SEM (cell line): Measurements from ENCODE around the genes TRPV5 and CTAGE8.

GRCh38 chr7:142800114-142800641 lies 29.4 kb downstream of the PRSS2 start:
- PRO-cap = no peak

DNA sequence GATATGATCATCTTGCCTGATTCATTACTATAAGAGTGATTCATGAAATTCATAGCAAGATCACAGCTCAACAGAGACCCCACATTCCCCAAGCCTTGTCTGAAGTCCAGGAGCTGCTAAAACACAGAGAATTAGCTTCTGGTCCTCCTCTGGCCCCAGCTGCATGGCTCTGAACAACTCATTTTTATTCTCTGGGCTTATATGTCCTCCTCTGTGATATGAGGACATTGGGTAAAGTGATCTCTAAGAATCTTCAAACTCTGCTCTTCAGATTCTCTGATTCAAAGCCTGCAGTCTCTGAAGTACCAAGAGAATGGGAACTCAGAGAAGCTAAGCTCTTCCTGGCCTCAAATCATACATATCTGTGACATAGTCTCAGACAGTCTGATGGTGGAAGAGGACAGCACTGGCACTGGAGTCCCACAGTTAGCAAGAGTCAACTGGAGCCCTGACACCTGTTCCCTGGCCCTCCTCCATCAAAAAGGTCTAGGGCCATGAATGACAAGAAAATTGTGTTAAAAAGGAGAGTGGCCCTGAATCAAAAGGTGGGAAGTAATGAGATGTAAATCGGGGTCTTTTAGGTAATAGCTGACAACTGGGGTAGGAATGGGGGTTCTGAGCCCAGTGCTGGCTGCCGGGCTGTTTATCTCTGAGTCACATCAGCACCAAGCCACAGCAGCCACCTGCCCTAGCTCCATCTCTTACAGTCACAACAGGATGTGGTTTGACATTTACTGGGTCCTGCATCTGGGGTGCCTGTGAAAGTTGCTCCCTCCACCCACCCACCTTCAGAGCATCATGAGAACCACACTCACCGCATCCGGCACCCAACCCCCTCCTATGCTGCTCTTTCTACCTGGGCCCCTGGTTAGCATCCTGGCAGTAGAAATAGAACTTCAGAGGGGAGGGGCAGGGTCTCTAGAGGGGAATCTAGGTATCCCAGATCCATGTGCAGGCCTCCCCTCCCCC lies 37.7 kb downstream of the PRSS2 start:
- PRO-cap = no peak

DNA sequence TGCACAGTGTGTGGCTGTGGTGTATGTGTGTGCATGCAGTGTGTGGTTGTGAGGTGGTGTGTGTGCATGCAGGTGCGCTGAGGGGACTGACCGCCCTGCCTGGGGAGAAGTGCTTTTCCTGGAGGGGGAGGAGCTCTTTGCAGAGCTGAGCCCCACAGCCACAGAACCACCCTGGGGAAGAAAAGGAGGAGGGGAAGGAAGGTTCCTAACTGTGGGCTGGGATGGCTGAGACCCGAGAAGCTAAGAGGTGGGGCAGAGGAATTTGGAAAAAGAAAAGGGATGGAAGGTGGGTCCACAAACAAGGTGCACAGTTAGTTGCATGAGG lies at the start of gene TRPV5:
TSS of gene TRPV5 (minus strand) at position 88 of the 325 bp plus-strand sequence.
- PRO-cap = no peak

DNA sequence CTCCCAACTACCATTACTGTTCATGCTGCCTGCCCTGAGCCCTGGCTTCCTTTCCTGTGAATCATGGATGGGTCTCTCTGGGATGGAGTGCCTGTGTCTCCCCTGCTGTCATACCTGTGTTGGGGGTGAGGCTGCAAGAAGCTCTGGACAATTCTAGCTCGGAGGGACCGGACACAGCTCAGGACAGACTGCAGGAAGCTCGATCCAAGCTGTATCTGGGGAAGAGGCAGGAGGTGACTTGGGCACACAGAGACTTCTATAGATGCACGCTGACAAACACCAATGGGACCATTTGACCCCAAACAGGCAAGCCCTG lies 4.3 kb downstream of the LLCFC1 start:
- PRO-cap = no peak

GRCh38 chr7:143268607-143269769 lies 5.7 kb downstream of the GSTK1 start:
- PRO-cap = no peak

GRCh38 chr7:143288498-143289548 lies 672 bp downstream of the CASP2 start:
- PRO-cap = bidirectional peak, plus-strand start at chr7:143288803, minus-strand start at chr7:143288748

DNA sequence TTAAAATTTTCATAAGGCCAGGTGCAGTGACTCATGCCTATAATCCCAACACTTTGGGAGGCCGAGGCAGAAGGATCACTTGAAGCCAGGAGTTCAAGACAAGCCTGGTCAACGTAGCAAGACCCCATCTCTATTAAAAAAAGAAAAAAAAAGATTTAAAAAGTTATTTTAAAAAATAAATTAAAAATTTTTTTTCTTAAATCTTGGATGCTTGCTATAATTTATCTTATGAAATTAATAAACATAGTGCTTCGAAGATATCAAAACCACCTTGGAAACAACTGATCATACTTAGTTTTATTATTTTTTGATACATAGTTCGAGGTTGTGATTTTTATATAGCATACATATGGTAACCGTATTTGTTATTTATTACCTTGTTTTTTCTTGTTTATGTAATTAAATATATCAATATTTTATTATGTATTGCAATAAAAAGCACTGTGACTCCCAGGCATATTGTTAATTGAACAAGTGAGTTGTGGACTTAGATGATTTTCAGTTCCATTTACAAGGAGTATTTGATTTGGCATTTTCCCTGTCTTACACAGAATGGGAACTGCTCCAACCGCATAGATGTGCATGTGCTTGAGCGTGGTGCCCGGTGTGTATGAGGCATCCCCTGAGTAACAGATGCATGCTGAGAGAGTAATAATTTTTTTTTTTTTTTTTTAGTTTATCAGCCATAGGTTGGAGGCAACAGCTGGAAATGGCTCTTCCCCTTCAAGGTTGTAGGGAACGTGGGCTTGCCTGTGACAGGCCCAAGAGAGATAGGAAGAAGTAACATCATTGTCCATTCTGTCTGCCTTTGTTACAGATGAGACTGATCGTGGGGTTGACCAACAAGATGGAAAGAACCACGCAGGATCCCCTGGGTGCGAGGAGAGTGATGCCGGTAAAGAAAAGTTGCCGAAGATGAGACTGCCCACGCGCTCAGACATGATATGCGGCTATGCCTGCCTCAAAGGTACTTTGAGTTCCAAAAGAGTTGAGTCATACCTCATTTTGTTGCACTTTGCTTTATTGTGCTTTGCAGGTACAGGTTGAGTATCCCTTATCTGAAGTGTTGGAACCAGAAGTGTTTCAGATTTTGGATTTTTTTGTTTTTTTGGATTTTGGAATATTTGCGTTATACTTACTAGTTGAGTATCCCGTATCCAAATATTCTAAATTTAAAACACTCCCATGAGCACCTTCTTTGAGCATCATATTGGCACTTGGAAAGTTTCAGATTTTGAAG lies 12.5 kb upstream of the CLCN1 start:
- PRO-cap = no peak

DNA sequence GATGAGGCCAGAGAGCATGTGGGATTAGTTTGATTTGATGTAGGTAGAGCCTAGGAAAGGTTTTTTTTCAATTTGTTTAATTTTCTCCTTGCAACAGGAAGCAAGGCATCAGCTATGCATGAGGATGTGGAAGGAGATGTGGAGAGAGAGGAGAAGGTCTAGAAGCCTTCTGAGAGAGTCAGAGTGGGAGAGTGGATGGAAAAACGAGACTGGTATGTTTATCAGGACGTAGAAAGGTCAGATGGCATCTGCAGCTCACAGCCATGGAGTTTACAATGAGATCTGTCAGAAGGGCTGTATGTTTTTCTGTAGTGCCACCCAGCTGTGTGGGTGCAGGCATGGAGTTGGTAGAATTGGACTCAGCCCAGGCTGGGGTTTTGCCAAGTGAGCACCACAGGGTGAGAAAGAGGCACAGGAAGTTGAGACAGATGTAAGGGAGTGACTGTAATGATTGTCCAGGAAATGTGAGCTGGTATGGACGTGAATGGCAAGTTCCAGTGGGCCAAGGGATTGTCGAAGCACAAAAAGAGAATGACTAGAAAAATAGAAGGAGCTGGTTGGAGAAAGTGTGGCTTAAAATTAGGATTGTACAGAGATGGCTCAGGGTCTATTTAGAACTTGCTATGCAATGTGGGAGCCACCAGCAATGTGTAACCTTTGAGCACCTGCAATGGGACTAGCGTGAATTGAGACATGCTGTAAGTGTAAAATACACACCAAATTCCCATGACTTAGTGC lies 9.1 kb upstream of the ZYX start:
- PRO-cap = no peak

GRCh38 chr7:143379663-143380220 lies 1.4 kb upstream of the ZYX start:
- PRO-cap = no peak

- PRO-cap = no peak
Observed at GRCh38 chr7:143388032-143388684, 7.0 kb downstream of the ZYX start.

DNA sequence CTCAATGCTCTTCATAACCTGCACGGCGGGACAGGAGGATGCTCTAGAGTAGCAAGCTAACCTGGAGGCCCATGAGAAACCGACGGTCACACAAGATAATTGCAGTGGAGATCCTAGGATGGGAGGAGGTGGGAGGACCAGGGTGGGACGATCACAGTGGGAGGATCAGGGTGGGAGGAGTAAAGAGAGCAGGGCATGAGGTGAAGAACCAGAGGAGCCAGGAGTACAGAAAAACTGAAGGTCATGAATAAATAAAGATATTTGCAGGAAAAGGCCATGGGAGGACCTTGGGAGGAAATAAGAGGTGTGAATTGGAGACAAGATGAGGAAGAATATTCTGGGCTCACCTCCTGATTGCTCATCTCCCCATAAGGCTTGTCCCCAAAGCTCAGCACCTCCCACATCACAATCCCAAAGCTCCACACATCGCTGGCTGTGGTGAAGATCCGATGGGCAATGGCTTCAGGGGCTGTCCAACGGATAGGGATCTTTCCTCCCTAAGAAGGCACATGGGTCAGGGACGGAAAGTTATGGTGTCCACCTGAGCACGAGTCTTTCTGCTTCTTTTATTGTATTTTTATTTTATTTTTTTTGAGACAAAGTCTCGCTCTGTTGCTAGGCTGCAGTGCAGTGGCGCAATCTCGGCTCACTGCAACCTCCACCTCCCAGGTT lies 12.8 kb downstream of the ZYX start:
- PRO-cap = no peak

- PRO-cap = no peak
Observed at GRCh38 chr7:144255466-144255856, 9.1 kb downstream of the OR2A7 start.

- PRO-cap = no peak
Observed at GRCh38 chr7:144269058-144269527, at the start of gene CTAGE8. CTAGE8 (minus strand) TSS chr7:144269288.

GRCh38 chr7:144332011-144332382 lies 19.8 kb downstream of the OR2A1 start:
- PRO-cap = no peak

DNA sequence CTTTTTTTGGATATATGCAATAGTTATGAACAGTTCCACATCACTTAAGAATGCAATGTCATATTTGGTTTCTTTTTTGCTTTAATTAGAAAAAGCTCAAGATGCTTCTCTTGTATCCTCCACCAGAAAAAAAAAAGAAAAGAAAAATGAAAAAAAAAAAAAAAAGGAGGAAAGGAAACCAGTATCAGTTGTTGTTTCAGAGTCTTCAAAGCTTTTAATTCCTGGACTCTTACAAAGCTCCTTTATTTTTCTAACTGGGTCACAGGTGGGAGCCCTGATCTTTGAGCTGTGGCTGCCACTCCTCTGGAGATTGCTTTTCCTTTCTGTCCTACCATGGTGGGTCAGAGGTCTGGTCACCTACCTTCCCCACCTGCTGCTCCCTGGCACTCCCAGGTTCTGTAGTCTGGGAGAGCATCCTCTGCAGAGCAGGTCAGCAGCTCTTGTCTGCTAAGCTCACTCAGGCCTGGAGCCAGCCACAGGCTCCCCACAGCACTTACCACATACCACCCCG lies 73.0 kb upstream of the TPK1 start:
- PRO-cap = no peak

DNA sequence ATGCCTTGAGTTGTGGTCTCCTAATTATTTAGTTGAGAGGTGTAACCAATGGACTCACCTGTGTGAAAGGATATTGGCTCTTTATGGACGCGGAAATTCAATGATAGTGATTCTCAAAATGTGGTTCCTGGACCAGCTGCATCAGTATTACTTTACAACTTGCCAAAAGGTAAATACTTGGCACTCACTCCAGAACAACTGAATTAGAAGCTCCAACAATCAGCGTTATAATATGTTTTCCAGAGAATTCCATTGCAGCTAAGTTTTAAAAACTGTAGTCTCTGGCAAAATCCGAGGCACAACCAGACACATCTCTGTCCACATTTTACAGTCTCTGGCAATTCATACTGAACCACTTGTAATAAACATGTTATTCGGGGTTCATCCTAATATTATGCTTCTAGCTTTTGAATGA lies 1144.1 kb downstream of the CNTNAP2 start:
- PRO-cap = no peak

DNA sequence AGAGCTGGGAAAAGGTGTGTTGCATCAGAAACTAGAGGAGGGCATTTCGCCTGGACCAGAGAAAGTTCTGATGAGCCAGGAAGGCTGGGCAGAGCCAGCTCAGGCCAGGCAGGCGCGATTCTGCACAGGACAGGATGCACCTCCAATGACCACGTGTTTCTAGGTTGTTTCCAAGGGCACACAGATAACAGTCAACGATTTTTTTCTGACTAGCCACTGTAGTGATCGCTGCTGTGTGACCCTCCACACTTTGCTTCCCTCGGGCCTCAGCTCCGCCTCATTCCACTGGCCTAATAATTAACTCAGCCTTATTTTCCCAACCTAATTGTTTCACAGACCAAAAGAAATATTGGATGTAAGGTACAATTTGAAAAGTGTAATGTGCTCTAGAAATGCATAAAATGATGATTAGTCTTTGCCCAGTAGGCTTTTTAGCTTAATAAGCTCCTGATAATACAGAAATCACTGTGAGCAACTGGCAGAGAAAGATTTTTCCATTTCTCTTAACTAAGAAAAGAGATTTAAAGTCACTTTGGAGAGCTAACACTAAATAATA lies 291.1 kb upstream of the C7orf33 start:
- PRO-cap = no peak

- PRO-cap = bidirectional peak, plus-strand start at chr7:148564810, minus-strand start at chr7:148564743
Observed at GRCh38 chr7:148564638-148564994, 25.9 kb upstream of the C7orf33 start.

GRCh38 chr7:148622835-148623377 lies 32.3 kb downstream of the C7orf33 start:
- PRO-cap = no peak

DNA sequence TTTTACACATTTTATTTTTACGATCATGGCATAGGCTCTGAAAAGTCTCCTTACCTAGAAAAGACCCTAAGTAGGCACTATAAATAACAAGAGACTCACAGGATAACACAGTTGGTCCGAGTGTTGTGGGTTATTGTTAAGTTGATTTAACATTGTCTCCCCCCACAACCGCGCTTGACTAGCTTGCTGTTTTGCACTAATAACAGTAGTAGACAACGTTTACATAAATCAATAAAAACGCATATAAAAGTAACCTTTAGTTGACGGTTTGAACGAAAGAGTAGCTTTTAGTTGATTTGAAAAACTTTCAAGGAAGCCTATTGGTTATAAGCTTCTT lies 57.3 kb upstream of the EZH2 start:
- PRO-cap = bidirectional peak, plus-strand start at position 110 of the sequence, minus-strand start outside the sequence